H9 (cell line): ENCODE measurements around the gene ITPRIP.

GRCh38 chr10:104338270-104338914, at the start of gene ITPRIP:
Gene ITPRIP, minus strand, starts transcription at chr10:104338465.
- PRO-cap = bidirectional peak, plus-strand start at chr10:104338313, minus-strand start at chr10:104338226; bidirectional peak, plus-strand start at chr10:104338520, minus-strand start at chr10:104338441; bidirectional peak, plus-strand start at chr10:104338766, minus-strand start at chr10:104338633

DNA sequence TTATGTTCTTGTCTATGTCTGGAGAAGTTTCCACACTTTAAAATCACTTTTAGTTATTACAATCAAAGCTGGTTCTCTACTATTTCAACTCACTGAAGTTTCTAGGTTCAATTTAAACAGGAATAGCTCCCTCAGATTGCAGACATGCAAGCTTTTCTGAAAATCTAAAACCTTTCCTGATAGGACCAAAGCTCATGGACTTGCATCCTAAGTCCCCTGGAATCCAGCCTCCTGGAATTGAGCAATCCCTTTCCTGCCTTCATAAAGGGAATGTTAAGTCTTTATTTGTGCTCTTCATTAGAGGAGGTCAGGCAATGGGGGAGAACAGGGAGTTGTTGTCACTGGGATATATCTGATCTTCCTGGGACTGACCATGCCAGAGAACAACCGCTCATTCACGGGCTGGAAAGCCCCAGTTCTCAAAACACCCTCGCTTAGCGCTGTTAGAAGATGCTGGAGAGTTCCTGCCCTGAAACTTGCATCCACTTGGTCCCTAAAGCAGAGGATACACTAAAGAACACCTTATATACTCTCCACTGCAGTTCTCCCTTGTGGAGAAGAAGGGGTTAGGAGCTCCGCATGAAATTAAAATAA, 1.5 kb downstream of the SORCS1 start:
- PRO-cap = no peak

- PRO-cap = no peak
These were observed 521.6 kb upstream of the SORCS1 start for GRCh38 chr10:107686045-107686516.

- PRO-cap = unidirectional peak, plus-strand start at chr10:109884432; bidirectional peak, plus-strand start at chr10:109884609, minus-strand start at chr10:109884514
These were observed 39.0 kb downstream of the XPNPEP1 start for GRCh38 chr10:109883848-109885086.

DNA sequence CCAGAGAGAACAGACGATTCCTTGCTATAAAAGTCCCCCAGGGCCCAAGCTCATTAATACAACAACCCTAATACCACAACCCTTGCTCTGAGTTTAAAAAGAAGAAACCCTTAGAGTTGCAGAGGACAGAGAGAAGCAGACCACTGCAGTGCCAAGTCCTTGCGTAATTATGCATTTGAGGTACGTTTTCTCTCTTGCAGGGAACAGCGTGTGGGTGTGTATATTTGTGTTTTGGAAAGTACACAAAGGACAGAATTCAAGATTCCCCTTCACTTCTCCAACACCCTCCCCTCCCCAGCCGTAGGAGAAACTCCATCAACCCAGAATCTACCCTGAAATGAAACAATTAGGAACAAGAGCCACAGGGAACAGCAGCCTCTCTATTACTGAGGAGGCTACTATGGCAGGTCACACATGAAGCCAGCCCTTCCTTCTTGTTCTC, 23.3 kb downstream of the XPNPEP1 start:
- PRO-cap = no peak

DNA sequence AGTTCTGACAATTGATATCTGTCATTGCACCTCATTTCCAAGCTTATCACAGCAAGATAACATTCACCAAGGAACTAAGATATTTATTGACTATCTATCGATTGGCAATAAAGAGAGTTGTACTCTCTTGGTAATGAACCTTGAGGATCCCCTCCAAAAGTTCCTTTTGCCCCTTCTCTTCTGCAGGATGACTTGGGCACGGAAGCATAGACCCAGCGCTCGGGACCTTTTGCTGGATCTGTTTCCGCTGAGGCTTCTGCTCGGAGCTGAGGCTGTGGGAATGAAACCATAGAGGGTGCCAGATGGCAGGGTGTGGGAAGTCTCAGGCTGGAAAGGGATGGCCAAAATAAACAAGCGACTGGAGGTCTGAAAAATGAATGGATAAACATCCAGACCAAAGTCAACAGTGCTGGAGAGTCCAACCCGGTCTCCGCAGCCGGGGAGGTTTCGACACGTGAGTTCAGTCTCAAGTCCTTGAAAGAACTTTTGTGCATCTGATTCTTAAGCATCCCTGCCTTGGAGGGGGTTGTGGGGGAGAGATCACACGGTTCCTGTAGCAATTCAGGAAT, 42.1 kb upstream of the XPNPEP1 start:
- PRO-cap = no peak

DNA sequence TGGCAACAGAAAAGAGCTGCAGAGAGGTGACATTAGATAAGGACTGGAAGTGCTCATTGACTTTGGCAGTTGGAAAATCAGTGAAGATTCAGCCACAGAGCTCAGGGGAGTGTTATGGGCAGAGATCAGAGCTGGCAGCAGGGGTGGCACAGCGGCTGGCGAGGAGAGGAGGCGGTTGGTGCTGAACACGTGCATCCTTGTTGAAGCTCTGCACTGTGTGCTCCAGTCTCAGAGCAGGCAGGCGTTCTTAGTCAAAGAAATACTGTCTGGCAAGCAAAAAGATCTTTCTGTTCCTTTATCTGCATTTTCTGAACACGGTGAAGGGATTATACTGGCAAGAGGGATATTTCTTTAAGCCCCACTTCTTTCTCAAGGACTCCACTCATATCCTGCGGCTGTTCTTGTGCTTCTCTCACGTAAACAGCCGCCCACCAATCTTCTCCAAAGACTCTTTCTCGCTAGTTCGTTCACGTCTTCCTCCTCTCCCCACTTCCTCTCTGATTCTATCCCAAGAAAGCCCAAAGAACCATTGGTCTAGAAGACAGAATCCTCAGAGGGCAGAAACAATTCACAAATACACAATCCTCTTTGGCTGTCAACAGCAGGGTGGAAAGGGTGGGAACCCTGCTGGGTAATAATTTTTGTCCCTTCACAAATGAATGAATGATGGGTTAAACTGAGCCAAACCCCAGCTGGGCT, 38.6 kb upstream of the ADD3 start:
- PRO-cap = no peak

DNA sequence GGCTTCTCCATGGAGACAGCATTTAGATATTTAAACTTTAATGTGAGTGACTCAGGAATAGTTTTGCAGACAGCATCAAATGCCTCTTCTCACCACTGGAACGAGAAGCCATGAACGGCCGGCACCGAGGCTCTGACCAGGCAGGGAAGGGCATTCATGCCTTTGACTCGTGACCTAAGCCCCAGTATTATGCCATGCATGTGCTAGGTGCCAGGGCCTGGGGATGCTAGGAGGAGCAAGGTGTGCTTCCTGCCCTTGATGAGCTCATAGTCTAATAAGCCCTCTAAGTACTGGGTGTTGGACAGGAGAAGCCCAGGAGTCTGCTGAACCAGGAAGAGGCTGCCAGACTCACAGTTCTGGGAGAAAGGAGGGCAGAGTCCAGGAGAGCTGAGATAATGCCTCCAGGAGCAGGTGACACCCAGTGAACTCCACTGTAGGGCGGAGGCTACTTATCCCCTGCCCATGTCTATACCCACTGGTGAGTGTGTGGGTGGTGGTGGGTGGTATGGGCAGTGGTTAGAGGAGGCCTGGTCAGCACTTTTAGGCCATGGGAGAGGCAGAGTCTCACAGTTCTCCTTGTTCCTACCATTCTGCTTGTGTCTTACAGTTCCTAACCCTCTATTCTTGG, 3.9 kb upstream of the MXI1 start:
- PRO-cap = no peak

- PRO-cap = unidirectional peak, plus-strand start at chr10:110207815; unidirectional peak, minus-strand start at chr10:110208264; unidirectional peak, minus-strand start at chr10:110208309
These were observed 476 bp downstream of the MXI1 start for GRCh38 chr10:110207729-110208433.

GRCh38 chr10:110285445-110286086, 19.2 kb downstream of the SMNDC1 start:
- PRO-cap = no peak

DNA sequence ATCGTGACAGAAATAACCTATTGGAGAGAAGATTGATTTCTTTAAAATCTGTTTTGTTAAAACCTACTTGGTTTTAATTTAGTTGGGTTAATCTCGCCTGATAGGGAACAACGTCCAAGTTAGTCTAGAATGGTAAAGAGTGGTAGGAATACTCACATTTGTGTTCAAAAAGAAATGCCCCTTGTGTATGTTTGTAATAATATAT, 643 bp upstream of the SMNDC1 start:
- PRO-cap = no peak

DNA sequence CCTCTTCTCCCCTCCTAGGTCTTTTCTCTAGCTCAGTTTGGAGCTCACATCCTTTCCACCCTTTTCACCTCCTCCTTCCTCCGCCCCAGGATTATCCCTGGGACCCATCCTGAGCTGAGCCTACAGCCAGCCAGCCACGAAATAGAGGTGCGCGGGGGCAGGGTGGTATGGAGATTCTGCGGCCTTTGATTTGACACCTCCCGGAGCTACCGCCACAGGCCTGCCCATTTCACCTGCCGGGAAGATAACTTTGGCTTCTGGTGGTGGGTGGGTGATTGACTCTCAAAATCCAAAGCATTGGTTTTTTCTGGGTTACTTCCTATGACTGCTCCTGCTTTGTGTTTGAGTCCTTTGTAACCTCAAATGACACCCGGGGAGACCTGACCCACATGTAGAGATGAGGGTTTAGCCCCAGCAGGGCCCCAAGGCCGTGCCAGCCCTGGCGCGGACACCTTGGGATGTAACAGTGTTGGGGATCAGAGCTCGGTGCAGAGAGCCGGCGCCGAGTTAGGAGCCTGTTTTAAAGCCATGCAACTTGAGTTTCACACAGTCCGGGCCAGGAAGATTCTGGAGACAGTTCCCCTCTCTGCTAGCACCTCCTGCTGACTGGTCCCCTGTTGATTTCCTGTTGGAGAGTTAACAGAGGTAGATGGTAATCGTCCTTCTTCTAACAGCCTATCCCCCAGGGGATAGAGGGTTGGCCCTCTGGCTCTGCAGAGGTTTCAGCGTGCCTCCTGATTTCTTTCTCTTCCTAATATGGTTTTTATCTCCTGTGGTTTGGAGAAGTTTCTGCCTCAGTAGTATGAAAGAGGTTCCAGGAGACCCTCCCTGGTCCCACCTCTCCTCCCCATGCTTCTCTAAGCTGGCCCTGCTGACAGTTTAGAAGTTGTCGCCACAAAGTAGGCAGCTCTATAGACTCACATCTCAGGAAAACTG, 1.6 kb downstream of the DUSP5 start:
- PRO-cap = bidirectional peak, plus-strand start at position 547 of the sequence, minus-strand start at position 569 of the sequence; bidirectional peak, plus-strand start at position 666 of the sequence, minus-strand start at position 611 of the sequence

- PRO-cap = no peak
These were observed 13.4 kb downstream of the DUSP5 start for GRCh38 chr10:110511109-110511421.

- PRO-cap = no peak
These were observed 14.3 kb downstream of the SMC3 start for GRCh38 chr10:110581849-110582219.

DNA sequence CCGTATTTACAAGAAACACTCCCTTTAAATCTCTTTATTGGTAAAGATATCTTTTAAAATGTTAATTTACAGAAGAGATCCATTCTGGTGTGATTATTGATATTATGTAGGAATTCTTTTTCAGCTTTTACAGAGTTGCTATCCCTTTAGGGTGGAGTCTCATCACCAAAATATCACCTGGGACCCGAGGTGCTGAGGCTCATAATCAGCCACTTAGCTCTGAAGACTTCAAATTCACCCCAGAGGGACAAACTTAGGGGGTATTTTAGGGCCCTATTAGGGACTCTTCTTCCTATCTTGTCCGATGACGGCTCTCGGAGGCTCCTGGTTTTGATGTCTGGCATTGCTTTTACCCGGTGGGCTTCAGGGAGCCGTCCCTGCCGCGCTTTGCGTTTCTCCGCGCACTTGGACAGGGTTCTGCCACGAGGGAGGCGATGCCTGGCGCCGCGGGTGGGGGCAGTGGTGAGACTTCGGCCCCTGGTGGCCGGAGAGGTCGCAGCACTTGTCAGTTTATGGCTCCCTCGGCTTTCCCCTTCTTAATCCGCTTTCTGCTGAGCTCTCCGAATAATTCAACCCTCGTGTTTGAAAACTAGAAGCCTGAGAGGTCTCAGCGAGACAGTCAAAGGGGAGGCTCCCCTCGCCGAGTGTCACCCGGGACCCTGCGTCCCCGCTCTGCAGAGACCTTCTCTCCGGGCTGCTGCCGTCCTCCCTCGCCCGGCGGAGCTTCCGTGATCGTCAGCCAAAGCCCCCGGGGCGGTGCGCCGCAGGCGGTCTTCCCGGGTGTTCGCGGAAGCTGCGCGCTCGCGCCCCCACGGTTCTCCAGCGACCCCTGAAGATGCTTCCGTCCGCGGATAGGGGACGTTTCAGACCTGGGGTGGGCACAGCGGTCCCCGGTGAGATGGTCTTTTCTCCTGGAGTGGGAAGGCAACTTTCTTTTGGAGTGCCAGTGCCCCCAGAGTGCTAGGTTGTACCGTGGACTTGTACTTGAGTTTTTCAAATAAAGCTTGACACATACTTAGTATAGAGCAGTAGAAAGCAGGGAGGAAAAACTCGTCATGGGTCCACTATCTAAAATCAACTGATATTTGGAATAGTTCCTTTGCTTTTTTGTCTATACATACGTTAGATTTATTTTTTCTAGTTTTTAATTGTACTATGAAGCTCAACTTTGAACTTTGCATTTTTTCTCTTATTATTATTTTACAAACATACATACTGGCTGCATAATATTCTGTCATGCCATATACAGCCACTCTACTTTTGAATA, 28.1 kb downstream of the RBM20 start:
- PRO-cap = no peak

DNA sequence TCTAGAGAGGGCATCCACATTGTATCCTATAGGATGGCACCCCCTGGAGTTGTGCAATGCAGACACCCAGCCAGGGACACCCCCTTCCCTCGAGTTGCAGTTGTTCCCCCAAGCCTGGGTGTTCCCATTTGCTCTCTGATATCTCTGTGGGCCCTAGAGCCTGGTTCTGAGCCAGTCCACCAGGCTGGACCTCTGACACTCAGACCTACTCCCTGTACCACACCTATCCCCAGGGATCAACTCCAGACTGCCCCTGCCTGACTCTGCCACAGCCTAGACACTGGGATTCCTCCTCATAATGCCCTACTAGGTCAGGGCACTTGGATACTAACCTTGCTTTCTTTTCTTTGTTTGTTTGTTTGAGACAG, 30.9 kb upstream of the PDCD4 start:
- PRO-cap = no peak

DNA sequence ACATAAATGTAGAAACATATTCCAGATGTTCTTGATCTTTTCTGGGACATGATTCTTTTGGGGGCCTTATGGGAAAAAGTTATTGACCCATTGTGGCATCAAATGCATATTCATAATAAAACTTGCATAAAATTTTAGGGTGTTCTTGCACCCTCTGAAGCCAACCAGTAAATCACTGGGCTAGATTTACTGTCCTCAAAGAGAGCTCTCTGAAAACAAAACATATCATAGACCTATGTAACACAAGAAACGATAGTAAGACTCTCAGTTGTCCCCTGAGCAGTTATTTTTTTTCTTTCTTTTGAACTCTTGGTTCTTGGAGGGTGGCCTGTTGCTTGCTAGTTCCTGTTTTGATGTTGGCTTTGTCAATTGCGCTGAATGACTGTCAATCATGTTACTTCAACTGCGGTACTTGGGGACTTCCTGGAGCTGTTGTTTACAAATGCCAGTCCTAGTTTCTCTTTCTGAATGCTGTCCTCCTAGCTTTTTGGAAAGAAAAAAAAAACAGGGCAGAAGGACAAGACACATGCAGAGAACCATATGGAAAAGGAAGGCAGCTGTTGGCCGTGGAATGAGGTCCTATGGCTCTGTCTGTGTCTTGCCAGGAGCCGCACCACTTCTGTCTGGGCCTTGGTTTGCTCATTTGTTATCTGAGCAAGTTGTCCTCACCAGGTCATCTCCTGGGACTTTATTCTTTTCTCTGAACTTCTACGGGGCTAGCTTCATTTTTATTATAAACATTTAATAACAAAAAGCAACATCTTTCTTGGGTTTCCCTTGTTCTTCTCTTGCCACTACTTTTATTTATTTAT, 7.1 kb upstream of the PDCD4 start:
- PRO-cap = no peak

GRCh38 chr10:110865237-110866141, 6.2 kb upstream of the PDCD4 start:
- PRO-cap = no peak

GRCh38 chr10:110884095-110885007, 12.6 kb downstream of the PDCD4 start:
- PRO-cap = no peak

GRCh38 chr10:110947088-110947953, 27.9 kb downstream of the SHOC2 start:
- PRO-cap = no peak